Measurements from ENCODE around the gene HTRA1.

GRCh38 chr10:119726729-119726930 lies 780 bp downstream of the INPP5F start:
- RRBS, 2 experiments = no CpG with 5 or more reads among the region's 8 CpGs
CAGE:
- cytosol, long polyA minus RNA = no peak
- cytosol, long polyA plus RNA = no peak
- long polyA plus RNA = no peak
- nucleus, long polyA minus RNA = no peak
- nucleus, long polyA plus RNA = no peak

GRCh38 chr10:119826368-119827443 lies 45.9 kb downstream of the MCMBP start:
- RRBS, 2 experiments = no CpG with 5 or more reads among the region's 11 CpGs
CAGE:
- cytosol, long polyA minus RNA = no peak
- cytosol, long polyA plus RNA = no peak
- long polyA plus RNA = no peak
- nucleus, long polyA minus RNA = start-site peak on the plus strand at chr10:119826562-119826697, 17 reads
- nucleus, long polyA plus RNA = no peak

- RRBS, 2 experiments = no CpG with 5 or more reads among the region's 6 CpGs
CAGE:
- cytosol, long polyA minus RNA = no peak
- cytosol, long polyA plus RNA = no peak
- long polyA plus RNA = no peak
- nucleus, long polyA minus RNA = no peak
- nucleus, long polyA plus RNA = no peak
These were observed 26.1 kb upstream of the PLPP4 start for GRCh38 chr10:120430915-120431365.

DNA sequence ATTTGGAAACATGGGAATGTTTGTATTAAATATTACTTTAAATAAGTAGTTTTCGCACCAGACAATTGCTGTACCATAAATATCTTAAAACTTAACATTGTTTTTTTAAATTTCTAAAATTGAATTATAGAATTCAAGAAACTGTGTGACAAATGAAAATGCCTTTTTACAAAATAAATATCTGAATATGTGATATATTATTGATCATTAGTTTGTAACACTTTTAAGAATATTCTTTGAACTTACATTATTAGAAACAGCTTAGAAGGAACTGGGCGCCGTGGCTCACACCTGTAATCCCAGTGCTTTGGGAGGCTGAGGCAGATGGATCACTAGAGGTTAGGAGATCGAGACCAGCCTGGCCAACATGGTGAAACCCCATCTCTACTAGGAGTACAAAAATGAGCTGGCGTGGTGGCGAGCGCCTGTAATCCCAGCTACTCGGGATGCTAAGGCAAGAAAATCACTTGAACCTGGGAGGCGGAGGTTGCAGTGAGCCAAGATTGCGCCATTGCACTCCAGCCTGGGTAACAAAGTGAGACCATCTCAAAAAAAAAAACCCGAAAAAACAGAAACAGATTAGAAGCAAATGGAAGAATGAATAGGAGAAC lies 29.1 kb downstream of the WDR11 start:
- RRBS, 2 experiments = no CpG with 5 or more reads among the region's 11 CpGs
CAGE:
- cytosol, long polyA minus RNA = no peak
- cytosol, long polyA plus RNA = no peak
- long polyA plus RNA = no peak
- nucleus, long polyA minus RNA = no peak
- nucleus, long polyA plus RNA = no peak

- RRBS, 2 experiments = no CpG with 5 or more reads among the region's 1 CpG
CAGE:
- cytosol, long polyA minus RNA = no peak
- cytosol, long polyA plus RNA = no peak
- long polyA plus RNA = no peak
- nucleus, long polyA minus RNA = no peak
- nucleus, long polyA plus RNA = no peak
These were observed 253.5 kb downstream of the WDR11 start for GRCh38 chr10:121104524-121105145.

DNA sequence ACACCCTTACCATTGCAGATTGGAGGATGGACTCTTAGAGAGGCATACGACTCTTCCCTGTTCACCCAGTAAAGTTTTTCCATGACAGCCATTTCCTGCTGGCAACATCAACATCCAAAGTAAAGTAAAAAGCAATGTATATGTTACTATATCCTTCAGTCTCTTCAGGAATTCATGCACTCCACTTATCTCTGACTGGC lies 297.1 kb downstream of the WDR11 start:
- RRBS, 2 experiments = no CpG with 5 or more reads among the region's 1 CpG
CAGE:
- cytosol, long polyA minus RNA = no peak
- cytosol, long polyA plus RNA = no peak
- long polyA plus RNA = no peak
- nucleus, long polyA minus RNA = no peak
- nucleus, long polyA plus RNA = no peak

DNA sequence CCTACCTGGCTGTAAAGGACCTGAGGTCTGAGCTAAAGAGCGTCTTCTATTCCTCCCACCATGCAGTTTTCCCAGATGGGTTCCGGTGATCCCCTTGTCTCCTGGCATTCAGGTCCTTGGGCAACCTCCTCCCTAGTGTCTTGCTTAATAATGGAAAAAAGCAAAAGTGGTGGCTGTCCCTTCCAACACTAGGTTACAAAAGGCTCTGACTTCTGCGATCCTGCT lies 48.9 kb downstream of the FGFR2 start:
- RRBS, 2 experiments = no CpG with 5 or more reads among the region's 3 CpGs
CAGE:
- cytosol, long polyA minus RNA = no peak
- cytosol, long polyA plus RNA = no peak
- long polyA plus RNA = no peak
- nucleus, long polyA minus RNA = no peak
- nucleus, long polyA plus RNA = no peak

DNA sequence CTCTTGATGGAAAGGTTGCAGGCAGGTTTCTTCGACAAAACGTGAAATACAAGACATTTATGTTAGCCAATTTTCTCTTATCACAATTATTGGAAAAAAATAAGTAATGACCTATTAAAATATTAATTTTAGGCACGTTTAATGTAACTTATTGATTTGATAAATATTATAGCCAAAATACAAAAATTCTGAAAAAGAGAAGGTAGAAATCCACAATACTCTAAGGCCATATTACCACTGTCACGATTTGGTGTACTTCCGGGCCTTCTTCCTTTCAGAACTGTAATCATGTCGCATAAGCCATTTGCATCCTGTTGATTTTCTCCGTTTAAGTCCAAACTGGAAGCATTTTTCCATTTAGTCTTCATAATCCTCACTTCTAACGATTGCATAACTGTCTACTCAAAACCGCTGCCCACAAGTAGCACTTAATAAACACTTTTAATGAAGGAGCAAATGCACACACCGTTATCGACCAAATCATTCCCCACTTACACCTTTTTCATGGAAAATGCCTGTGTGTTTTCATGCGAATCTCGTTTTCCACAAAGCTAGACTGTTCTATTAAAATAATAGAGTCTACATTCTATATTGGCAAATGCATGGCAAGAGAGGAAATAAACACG lies 1.2 kb downstream of the ATE1 start:
- RRBS, 2 experiments = no CpG with 5 or more reads among the region's 14 CpGs
CAGE:
- cytosol, long polyA minus RNA = no peak
- cytosol, long polyA plus RNA = no peak
- long polyA plus RNA = no peak
- nucleus, long polyA minus RNA = no peak
- nucleus, long polyA plus RNA = no peak

GRCh38 chr10:122021219-122022243 lies 32.6 kb downstream of the TACC2 start:
- RRBS, 2 experiments = no CpG with 5 or more reads among the region's 25 CpGs
CAGE:
- cytosol, long polyA minus RNA = no peak
- cytosol, long polyA plus RNA = no peak
- long polyA plus RNA = no peak
- nucleus, long polyA minus RNA = no peak
- nucleus, long polyA plus RNA = no peak

DNA sequence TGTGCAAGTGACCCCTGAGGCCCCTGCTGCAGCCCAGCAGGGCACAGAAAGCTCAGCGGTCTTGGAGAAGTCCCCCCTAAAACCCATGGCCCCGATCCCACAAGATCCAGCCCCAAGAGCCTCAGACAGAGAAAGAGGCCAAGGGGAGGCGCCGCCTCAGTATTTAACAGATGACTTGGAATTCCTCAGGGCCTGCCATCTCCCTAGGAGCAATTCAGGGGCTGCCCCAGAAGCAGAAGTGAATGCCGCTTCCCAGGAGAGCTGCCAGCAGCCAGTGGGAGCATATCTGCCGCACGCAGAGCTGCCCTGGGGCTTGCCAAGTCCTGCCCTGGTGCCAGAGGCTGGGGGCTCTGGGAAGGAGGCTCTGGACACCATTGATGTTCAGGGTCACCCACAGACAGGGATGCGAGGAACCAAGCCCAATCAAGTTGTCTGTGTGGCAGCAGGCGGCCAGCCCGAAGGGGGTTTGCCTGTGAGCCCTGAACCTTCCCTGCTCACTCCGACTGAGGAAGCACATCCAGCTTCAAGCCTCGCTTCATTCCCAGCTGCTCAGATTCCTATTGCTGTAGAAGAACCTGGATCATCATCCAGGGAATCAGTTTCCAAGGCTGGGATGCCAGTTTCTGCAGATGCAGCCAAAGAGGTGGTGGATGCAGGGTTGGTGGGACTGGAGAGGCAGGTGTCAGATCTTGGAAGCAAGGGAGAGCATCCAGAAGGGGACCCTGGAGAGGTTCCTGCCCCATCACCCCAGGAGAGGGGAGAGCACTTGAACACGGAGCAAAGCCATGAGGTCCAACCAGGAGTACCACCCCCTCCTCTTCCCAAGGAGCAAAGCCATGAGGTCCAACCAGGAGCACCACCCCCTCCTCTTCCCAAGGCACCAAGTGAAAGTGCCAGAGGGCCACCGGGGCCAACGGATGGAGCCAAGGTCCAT lies 94.5 kb downstream of the TACC2 start:
- RRBS, 2 experiments = no CpG with 5 or more reads among the region's 15 CpGs
CAGE:
- cytosol, long polyA minus RNA = no peak
- cytosol, long polyA plus RNA = no peak
- long polyA plus RNA = no peak
- nucleus, long polyA minus RNA = no peak
- nucleus, long polyA plus RNA = no peak

- RRBS, 2 experiments = under 1 to 2% methylated on average over 5 to 10 of the region's 46 CpGs
CAGE:
- cytosol, long polyA minus RNA = no peak
- cytosol, long polyA plus RNA = no peak
- long polyA plus RNA = no peak
- nucleus, long polyA minus RNA = no peak
- nucleus, long polyA plus RNA = no peak
These were observed 124.7 kb downstream of the TACC2 start for GRCh38 chr10:122113545-122114115.

DNA sequence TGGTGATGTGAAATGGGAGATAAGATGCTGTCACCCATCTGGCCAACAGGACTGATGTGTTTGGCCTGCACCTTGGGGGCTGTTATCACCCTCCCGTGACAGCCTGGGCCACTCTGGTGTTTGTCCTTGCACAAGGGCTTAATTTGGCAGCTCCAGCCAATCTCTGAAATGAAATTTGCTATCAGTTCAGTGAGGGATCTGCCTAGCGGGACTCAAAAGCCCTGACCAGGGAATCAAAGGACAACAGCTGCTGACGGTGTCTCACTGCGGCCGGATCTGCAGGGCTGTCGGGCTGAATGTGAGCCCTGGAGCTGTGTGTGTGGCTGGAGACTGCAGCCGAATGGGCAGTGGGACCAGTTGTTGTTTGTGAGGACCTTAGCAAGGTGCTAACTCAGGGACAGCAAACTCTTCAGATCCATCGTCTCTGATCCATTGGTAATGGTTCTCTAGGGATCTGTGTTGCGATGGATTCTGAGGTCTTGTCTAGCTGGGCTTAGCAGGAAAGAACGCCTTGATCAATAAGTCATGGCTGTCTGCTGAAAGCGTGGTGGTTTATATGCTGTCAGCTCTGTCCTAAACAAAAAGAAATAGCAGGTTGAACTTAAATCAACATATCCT lies 131.2 kb upstream of the BTBD16 start:
- RRBS, 2 experiments = no CpG with 5 or more reads among the region's 11 CpGs
CAGE:
- cytosol, long polyA minus RNA = no peak
- cytosol, long polyA plus RNA = no peak
- long polyA plus RNA = no peak
- nucleus, long polyA minus RNA = no peak
- nucleus, long polyA plus RNA = no peak

DNA sequence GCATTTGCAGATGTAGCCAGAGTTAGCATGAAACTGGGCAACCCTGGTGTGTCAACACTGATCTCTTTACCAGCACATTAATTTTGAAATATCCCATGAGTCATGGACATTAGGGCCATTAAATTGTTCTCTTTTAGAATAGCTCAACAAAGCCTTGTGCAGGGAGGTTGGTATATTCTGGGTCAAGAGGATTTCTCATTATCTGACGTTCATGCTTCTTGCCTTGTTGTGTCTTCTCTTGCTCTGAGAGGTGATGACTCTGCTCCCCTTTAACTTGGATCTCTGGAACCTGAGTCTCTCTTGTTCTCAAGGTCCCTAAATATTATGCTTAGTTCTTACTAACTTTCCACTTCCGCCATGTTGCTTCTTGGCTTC lies 50.1 kb upstream of the PLEKHA1 start:
- RRBS, 2 experiments = no CpG with 5 or more reads among the region's 2 CpGs
CAGE:
- cytosol, long polyA minus RNA = no peak
- cytosol, long polyA plus RNA = no peak
- long polyA plus RNA = no peak
- nucleus, long polyA minus RNA = no peak
- nucleus, long polyA plus RNA = no peak

- RRBS, 2 experiments = no CpG with 5 or more reads among the region's 5 CpGs
CAGE:
- cytosol, long polyA minus RNA = no peak
- cytosol, long polyA plus RNA = no peak
- long polyA plus RNA = no peak
- nucleus, long polyA minus RNA = no peak
- nucleus, long polyA plus RNA = no peak
These were observed 26.1 kb upstream of the PLEKHA1 start for GRCh38 chr10:122348389-122348769.

- RRBS, 2 experiments = no CpG with 5 or more reads among the region's 5 CpGs
CAGE:
- cytosol, long polyA minus RNA = no peak
- cytosol, long polyA plus RNA = no peak
- long polyA plus RNA = no peak
- nucleus, long polyA minus RNA = no peak
- nucleus, long polyA plus RNA = no peak
These were observed 18.5 kb downstream of the PLEKHA1 start for GRCh38 chr10:122392856-122393624.

- RRBS, 2 experiments = no CpG with 5 or more reads among the region's 9 CpGs
CAGE:
- cytosol, long polyA minus RNA = no peak
- cytosol, long polyA plus RNA = no peak
- long polyA plus RNA = no peak
- nucleus, long polyA minus RNA = no peak
- nucleus, long polyA plus RNA = no peak
These were observed 12.6 kb upstream of the ARMS2 start for GRCh38 chr10:122441786-122442392.

GRCh38 chr10:122461298-122462264 lies at the start of gene HTRA1:
TSS of gene HTRA1 (plus strand) at chr10:122461553.
- RRBS, 2 experiments = 8 to 9% methylated on average over 31 of the region's 137 CpGs
CAGE:
- cytosol, long polyA minus RNA = no peak
- cytosol, long polyA plus RNA = no peak
- long polyA plus RNA = no peak
- nucleus, long polyA minus RNA = no peak
- nucleus, long polyA plus RNA = no peak

GRCh38 chr10:122993654-122994612 lies 13.7 kb downstream of the PSTK start:
- RRBS, 2 experiments = no CpG with 5 or more reads among the region's 12 CpGs
CAGE:
- cytosol, long polyA minus RNA = no peak
- cytosol, long polyA plus RNA = no peak
- long polyA plus RNA = no peak
- nucleus, long polyA minus RNA = no peak
- nucleus, long polyA plus RNA = no peak

DNA sequence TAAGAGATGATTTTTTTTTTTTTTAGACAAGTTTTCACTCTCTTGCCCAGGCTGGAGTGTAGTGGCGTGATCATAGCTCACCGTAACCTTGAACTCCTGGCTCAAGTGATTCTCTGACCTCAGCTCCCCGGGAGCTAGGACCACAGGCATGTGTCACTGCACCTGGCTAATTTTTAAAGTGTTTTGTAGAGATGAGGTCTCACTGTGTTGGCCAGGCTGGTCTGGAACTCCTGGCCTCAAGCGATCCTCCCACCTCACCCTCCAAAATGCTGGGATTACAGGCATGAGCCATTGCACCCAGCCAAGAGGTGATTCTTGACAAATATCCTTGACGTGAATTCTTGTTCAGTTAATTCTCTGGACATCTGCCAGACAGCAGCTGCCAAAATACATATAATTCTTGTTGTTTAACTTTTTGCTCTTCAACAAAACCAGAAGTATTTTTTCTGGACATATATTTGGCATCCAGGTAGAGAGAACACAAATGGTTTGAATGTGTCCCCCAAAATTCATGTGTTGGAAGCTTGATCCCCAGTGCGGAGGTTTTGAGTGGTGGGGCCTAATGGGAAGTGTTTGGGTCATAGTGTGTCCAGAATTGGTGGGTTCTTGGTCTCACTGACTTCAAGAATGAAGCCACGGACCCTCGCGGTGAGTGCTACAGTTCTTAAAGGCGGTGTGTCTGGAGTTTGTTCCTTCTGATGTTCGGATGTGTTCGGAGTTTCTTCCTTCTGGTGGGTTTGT lies 3.2 kb downstream of the ACADSB start:
- RRBS, 2 experiments = no CpG with 5 or more reads among the region's 12 CpGs
CAGE:
- cytosol, long polyA minus RNA = no peak
- cytosol, long polyA plus RNA = no peak
- long polyA plus RNA = no peak
- nucleus, long polyA minus RNA = no peak
- nucleus, long polyA plus RNA = no peak

GRCh38 chr10:123020064-123020839 lies 11.4 kb downstream of the ACADSB start:
- RRBS, 2 experiments = no CpG with 5 or more reads among the region's 2 CpGs
CAGE:
- cytosol, long polyA minus RNA = no peak
- cytosol, long polyA plus RNA = no peak
- long polyA plus RNA = no peak
- nucleus, long polyA minus RNA = no peak
- nucleus, long polyA plus RNA = no peak

Data from HepG2 (cell line).